ENCODE measurements around a stretch of chr11.

DNA sequence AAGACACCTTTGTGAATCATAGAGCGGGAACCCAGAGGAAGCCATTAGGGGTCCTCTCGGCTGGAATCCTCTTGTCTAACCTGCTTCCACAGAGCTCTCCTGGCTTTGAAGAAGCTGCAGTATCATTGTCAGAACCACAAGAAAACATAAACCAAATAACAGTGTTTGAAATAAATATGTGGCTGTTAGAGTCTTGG is 37.9 kb downstream of the CD44 start:
- RRBS: no CpG with 5 or more reads among the region's 2 CpGs

DNA sequence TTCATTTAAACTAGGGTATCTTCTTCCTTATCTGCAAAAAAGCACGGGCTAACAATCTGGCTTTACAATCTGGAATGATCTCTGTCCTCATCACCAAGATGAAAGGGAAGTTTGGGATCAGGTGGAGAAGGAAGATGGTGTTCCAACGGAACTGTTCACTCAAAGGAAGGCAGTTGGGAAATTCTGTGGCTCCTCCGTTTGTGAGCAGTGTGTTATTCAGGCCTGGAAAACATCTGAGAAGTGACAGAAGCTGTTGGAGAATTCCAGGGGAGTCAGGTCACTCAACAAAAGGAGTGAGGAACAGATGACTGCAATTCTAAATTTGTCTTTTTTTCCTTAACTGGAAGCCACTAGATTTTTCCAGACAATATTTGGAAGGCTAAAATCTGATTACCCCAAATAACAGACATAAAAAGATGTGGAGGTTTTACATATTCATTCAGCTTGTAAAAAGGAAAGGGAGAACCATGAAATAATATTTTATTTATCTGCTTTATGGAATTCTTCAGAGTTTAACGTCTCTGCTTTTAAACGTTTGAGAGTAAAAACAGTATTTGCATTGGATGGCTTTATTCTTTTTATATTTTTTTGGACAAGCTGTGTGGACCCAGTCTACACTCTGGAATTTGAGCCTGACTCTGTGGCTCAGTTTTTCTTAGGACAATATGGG is 107.8 kb downstream of the CD44 start:
- RRBS: no CpG with 5 or more reads among the region's 5 CpGs

DNA sequence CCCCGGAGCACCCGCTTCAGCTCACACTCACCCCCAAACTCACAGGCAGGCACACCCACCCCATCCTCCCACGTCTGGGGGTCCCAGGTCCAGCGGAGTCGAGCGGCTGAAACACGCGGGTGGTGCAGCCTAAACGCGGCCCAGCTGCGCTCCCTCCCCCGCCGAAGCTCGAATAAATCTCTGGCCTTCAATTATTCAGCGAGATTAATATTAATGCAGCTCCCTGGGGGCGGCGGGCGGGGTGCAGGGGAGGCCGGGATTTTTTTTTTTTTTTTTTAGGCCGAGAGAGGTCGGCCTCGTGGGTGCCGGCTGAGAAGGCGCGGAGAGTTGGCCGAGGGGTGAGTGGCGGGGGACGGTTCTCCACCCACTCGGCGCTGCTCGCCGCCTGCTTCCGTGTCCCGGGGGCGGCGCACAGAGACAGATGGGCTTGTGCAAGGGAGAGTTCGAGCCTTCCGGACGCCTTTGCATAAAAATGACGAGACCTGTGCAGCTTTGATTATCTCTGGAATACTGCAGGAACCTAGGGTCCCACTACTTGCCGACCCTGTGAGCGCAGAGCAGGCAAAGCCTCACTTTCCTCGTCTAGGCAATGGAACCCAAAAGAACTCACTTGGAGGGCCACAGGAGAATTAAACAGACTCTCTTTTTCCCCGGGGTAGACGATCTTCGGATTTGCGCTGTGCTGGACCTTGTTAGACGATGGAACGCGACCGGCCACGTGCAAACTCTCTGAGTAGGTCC is 689 bp upstream of the SLC1A2 start:
- RRBS: 28% methylated on average over 23 of the region's 52 CpGs

DNA sequence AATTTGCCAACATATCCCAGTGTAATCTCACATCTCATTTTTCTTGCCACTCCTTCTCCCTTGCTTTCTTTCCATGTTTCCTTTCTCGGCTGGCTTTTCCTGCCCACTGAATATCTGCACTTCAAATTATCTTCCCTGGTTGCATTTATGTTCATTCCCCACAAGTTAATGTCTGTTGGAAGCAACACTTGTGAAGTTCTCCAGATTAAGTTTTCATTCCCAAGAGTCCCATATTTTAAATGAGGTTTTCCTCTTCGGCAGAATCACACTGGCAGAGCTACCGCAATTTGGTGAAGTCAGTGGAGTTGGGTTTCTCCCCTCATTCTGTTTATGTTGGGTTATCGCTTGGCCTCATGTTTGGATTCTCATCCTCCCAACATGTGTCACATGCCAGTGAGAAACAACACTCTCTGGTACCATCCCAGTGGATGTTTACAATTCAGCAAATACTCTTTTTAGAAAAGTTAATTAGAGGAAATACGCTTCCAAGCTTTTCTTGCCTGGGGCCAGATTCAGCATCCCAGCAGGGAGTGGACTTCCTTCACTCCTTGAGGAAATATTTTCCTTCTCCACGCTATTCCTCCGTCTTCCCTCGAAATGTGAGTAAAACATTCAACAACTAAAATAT is 2.2 kb downstream of the PAMR1 start:
- RRBS: no CpG with 5 or more reads among the region's 8 CpGs

DNA sequence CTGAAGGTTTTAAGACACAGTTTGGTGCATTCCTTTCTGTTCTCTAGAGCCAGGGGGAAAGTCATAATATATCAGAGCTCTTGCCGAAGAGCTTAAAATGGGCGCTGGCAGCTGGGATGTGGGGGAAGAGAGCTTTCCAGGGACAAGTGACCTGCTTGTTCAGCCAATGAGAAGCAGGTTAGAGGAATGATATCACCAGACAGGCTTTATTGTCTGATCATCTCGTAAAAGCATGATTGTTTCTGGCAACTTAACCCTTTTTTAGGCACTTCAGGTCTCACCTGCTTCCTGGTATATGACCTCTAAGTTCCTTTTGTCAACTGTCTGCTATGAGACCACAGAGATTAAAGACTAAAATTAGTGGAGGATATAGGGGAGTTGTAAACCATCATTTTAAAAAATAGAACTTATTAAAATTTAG is 20.3 kb downstream of the TRIM44 start:
- RRBS: no CpG with 5 or more reads among the region's 3 CpGs

- RRBS: no CpG with 5 or more reads among the region's 5 CpGs
These were observed 134.9 kb downstream of the TRIM44 start for GRCh38 chr11:35797393-35797929.

DNA sequence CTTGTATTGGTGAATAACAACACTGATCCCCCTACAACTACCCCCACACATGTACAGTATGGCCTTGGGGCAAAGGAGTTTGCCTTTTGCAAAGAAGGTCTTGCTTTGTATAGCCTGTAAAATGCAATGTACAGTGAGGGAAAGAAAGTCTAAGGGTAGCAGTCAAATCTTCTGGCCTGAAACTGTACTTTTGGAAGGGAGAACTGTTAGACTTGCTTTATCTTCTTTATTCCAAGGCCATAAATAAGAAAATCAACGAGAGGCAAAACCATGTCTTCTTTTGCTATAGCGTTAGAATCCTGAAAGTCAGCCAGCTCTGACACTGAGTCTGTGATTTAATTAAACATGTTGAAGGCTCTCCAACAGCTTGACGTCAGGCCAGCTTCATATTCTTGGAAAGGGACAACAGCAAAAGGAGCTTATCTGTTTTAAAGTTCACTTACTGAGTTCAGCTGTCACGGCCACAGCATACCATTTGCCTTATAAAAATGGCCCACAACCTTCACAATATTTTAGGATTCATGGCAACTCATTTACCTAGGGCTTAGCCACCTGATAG is 131.1 kb upstream of the LDLRAD3 start:
- RRBS: no CpG with 5 or more reads among the region's 4 CpGs

- RRBS: no CpG with 5 or more reads among the region's 8 CpGs
These were observed 139.6 kb downstream of the COMMD9 start for GRCh38 chr11:36149510-36150146.

GRCh38 chr11:36356125-36356383 is 60.0 kb downstream of the PRR5L start:
- RRBS: no CpG with 5 or more reads among the region's 2 CpGs

- RRBS: no CpG with 5 or more reads among the region's 4 CpGs
These were observed 9.6 kb downstream of the TRAF6 start for GRCh38 chr11:36500161-36501100.

GRCh38 chr11:40232681-40233112 is 1226.8 kb downstream of the LRRC4C start:
- RRBS: no CpG with 5 or more reads among the region's 3 CpGs

DNA sequence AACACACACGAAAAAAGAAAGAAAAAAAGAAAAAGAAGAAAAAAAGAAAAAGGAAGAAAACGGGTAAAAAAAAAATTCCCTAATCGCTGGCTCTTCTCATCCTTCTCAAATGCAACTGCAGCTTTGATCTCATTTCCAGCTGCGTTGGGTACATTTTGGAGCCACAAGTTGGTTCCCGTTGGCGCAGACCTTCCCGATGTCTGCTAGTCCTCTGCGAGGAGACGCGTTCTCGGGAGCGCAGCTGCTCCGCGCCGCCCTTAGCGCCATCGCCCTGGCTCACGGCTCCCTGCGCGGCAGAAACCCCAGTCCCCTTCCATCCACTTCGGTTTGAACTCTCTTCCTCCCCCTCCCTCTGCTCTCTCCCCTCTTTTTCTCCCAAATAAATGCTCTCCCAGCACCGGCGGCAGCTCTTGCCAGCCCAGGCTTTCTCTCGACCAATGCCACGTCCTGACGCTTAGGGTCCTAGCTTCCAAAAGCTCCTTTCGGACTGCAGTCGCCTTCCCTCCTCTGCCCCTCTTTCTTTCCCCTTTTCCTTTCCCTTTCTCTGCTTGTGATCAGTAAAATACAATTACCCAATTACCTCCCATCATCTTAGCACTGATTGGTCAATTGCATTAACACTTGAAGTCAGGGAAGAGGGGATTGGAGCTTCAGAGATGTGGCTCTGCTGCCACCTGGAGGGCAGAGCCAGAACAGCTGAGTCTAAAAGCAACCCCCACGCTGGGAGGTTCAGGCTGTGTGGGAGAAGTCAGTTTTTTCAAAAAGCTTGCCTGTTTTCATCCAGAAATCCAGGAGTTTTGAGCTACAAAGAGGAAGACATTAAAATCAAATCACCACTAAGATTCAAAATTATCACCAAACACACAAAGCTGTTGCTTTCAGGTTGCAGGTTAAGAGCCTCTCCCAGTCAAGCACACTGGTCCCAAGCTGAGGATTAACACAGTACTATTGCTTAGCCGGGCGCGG is 1165.6 kb downstream of the LRRC4C start:
- RRBS: no CpG with 5 or more reads among the region's 32 CpGs

- RRBS: no CpG with 5 or more reads among the region's 13 CpGs
These were observed 654 bp upstream of the TTC17 start for GRCh38 chr11:43357855-43358677.

GRCh38 chr11:43546952-43547295 is 133.6 kb upstream of the HSD17B12 start:
- RRBS: no CpG with 5 or more reads among the region's 12 CpGs

DNA sequence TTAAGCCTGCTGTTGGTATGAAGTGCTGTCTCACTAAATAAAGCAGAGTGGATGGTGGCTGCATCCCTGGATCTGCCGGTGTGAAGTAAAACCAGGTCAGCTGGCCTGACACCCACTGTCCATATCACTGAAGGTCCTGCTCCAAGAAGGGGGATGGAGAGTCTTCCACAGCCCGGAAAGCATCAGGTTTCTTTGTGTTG is 121.7 kb upstream of the HSD17B12 start:
- RRBS: 14% methylated on average over 1 of the region's 2 CpGs

DNA sequence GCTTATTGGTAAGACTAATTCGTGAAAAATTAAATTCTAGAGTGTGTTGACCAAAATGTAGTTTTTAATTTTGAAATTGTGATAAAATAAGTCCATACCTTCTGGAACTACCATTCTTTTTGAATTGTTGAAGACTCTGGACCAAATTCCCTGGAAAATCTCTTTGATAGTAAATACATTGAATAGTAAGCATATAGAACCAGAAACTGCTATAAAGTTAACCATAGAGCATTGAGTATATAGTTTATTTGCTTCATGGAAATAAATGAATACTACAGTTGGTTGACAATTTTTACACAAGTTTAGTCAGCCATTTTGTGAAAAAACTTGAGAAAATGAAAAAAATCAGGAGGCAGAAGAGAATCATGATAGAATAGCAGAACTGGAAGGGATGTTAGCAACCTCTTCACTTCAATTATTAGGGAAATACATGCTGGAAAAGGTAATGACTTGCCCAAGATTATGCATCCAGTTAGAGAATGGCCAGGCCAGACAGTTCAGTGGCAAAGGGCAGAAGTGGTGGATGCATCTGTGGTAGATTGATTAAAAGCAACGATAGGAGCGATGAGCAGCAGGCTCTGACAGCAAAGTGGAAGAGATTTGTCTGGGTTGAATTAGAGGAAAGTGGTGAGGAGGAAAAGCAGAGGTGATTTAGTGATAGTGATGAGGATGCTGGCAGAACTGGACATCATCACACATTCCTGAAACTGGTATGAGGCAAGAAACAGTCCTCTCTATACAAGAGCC is 12.3 kb downstream of the HSD17B12 start:
- RRBS: no CpG with 5 or more reads among the region's 3 CpGs

DNA sequence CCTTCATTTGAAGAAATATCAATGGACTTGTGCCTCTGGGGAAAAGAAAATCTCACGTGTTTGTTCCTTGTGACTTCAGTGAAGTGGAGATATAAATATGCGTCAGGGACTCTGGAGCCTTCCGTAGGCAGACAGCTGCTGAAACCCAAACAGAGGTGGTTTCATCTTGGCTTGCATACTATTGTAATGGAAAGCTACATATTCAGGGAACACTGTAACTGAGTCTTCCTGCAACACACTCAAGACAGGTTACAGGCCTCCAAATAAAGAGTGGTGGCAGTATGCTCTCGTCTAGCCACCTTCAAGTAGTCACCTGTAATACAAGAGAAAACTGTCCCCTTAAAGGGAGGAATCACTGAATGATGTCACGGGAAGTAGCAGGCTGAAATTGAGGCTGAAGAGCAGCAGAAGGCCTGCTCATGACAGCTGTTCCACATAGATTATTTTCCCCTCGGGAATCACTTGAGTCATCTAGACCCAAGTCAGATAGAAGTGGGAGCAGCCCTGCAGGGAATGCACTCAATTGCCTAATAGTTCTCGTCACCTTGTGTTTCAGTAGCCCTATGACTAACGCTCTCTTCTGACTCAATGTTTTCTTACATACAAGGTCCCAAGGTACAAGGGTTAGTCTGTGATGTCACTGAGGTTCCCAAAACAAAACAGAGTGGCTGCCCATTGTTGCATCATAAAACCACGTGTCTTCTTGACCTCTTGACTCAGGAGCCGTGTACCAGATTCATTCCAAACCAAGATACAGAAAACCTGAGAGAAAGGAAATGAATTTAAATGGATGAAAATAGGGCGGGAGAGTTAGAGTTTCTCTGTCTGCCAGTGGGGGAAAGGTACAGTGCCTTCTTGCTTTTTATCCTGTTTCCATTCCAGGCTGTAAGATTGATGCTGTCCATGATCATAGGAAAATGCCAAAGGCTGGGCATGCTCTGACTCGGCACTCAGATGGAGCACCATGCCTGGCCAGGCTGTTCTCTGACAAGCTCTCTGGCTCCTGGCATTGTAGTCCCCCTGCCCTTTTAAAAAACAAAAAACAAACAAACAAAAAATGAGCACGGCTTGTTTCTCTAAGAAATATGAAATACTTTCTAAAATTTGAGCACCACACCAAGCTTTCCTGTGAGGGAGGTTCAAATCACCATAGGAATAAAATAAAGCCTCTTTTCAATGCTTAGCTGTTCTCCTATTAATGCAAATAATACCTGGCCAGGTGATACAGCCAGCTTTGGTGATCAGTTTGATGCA is 21.7 kb upstream of the C11orf96 start:
- RRBS: no CpG with 5 or more reads among the region's 13 CpGs

GRCh38 chr11:43942864-43943772 is 681 bp downstream of the C11orf96 start:
- RRBS: 2% methylated on average over 31 of the region's 106 CpGs

GRCh38 chr11:43984268-43984657 is 41.8 kb downstream of the C11orf96 start:
- RRBS: no CpG with 5 or more reads among the region's 3 CpGs